ENCODE measurements around the genes BCL11A and XPO1.

GRCh38 chr2:55357195-55357928 lies 62.3 kb downstream of the CCDC88A start:
- RRBS, result no CpG with 5 or more reads among the region's 2 CpGs

DNA sequence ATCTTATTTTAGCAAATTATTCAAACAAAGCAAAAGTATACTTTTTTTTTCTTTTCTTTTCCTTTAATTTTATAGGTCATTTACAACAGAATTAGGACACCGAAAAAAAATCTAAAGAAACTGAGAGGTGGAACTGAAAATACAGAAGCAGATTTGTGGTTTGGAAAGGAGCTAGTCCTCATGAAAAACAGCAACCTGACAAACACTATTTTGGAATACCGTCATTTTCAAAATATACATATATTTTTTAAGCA lies 2.9 kb downstream of the CCDC88A start:
- RRBS, result no CpG with 5 or more reads among the region's 2 CpGs

GRCh38 chr2:55500183-55500481 lies 19.4 kb upstream of the CFAP36 start:
- RRBS, result no CpG with 5 or more reads among the region's 3 CpGs

- RRBS, result no CpG with 5 or more reads among the region's 4 CpGs
These were observed 11.3 kb downstream of the CFAP36 start for GRCh38 chr2:55530766-55531239.

GRCh38 chr2:55611161-55611969 lies 6.1 kb downstream of the PPP4R3B start:
- RRBS, result no CpG with 5 or more reads among the region's 9 CpGs

DNA sequence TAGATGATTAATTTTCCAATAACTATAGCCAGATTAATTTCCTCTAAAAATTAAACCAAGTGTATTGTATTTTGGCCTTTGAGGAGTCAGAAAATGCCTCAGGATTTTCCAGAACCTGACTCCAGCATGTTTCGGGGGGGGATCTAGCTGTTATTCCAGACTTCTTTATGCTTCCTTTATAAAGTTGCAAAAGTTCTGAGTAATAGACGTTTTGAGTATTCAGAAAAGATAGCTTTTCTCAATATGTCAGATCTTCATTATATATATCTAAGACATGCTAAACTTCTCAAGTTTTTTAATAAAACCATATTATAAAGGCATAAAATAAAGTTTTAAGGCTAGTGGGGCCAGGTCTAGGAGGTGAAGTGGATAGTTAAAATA lies 270.5 kb upstream of the FANCL start:
- RRBS, result no CpG with 5 or more reads among the region's 2 CpGs

DNA sequence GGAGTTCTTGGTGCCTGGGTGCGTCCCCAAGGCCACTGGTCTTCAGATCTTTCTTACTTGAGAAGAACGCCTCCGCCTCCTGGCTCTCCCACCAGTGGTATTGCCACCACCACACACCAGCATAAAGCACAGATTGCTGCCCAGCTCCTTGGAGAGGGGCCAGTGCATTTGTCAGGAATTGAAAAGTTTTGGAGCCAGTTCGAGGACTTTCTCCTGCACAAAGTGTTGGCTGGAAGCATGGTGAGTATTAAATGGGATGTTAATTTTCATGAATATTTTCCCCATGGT lies 684.5 kb upstream of the FANCL start:
- RRBS, result no CpG with 5 or more reads among the region's 4 CpGs

DNA sequence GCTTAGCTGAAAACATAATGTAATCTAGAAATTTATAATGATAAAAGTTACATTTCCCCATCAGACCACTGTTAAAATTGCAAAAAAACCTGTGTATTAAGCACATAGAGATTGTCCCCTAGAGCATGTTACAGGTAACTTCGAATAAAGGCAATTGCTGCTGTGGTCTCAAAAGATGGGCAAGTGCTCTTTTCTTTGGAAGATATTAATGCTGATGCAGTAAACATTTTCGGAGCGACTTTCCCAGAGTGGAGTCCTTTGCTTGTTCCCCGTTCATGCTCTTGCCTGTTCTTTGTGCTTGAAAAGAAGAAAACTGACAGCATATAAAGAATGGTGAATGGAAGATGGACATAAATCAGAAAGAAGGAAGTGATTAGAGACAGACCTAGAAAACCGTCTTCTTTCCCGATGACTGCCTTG lies 740.0 kb upstream of the FANCL start:
- RRBS, result no CpG with 5 or more reads among the region's 6 CpGs

DNA sequence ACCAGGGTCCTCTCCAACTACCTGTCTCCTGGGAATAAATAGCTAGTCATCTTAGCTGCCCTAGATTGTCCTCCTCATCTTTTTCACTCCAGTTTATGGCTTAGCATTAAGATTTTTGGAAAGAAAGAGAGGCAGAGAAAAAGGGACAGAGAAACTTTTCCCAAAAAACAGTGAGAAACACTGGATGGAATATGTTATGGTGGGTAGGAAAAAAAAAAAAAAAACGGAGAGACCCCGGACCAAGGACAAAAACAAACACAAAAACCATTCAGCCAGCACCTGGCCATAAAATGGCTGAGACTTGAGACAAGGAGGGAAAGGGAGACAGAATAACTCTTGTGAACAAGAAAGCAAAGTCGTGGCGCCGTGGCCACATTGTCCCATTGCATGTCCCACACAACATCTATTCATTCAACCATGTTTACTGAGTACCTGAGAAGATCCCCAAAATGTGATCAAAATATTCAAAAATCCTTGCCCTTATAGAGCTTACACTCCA lies 638.6 kb downstream of the BCL11A start:
- RRBS, result no CpG with 5 or more reads among the region's 5 CpGs

DNA sequence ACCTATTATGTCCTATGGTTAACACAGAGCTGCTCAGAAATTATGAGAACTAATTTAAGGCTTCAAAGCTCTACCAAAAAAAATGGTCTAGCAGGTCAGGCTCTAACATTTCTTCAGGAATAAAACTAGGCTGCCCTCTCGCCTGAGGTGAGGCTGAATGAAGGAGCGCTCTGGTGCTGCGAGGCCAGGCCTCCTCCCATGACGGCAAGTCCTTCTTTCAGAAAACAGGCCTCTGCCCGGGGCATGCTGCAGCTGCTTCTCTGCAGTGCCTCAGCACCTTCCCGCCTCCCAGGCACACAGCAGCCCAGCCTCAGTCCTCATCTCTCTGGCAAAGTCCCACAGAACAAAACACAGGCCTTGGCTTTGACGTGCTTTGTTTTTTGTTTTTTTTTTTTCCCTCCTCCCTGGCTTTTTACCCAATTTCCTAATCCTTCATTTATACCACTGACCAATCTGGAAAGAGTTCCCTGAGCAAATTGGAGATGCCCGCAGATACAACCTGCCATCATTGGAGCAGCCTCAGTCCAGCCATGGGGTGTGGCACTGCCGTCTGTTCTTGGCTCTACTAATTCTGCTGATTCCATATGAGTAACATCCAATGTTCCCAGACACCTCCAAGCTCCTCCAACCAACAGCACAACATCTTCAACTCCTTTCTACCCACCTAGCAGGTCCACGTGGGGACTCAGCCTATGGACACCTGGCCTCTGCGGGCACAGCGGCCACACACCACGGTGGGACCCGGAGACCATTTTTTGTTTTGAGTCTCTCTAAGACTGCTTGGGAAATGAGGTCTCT lies 74.7 kb downstream of the BCL11A start:
- RRBS, result no CpG with 5 or more reads among the region's 14 CpGs

GRCh38 chr2:60521711-60522252 lies 31.7 kb downstream of the BCL11A start:
- RRBS, result no CpG with 5 or more reads among the region's 6 CpGs

DNA sequence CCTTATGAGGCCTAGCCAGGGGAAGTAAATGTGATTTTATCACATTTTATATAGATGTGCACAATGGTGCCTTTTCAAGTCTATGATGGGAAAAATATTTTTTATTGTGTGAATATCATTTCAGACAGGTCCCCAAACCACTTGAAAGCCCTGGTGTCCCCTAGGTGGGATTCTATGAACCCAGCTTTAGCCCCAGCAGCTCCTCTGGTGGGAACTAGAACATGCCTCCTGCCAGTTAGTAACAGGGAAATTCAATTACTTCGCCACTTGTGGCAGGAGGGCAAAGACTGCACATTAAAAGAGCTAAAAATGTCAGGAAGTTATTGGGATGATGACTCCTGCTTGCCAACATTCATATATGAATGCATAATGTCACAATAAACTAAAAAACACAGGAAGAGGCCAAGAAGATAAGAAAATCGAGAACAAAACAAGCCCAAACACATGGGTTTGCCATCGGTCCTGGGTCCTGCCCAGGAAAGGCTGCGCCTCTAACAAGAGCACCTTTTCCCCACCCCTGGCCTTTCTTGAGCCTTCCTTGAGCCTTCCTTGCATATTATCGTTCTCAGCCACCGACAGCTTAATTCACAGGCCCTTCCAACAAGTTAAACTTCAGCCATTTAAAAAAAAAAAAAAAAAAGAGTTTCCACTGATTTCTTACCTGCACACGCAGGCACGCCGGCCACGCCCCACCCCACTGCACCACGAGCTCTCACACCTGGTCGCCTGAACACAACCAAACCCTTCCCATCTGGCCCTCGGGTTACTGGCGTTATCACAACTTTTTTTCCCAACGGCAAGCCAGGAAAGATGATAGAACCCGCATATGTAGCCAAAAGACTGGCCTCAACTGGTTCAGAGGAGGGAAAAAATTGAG lies 23.5 kb downstream of the BCL11A start:
- RRBS, result no CpG with 5 or more reads among the region's 16 CpGs

- RRBS, result 3% methylated on average over 17 of the region's 57 CpGs
These were observed at the start of gene BCL11A for GRCh38 chr2:60553517-60554258. Gene BCL11A (minus strand): TSS chr2:60553654.

DNA sequence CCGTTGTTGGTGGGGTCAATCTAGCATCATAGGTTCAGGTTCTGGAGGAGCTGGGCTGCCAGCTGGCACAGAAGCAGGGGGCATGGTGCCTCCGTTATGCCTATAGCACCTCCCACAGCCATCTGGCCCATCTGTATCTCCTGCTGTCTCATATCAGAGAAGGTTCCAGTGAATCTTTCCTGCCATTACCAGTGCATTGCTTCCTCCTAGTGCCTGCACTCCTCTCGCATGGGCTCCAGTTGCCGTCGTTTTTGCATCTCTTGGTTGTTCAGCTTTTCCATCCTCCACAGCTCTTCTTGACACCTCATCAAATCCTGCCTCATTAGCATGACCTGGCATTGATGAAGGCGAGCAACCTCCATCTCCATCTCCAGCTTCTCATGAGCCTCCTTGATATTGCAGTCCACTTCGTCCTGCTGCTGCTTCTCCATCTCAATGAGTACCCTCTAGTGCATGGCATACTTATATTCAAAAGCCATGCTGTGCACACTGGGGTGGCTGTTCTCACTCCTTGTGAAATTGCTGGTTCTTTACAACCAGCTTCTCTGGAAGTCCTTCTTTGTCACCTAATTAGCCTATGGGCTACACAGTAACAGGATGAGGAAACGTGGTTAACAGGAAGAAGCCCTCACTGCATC lies 55.7 kb downstream of the REL start:
- RRBS, result no CpG with 5 or more reads among the region's 8 CpGs

- RRBS, result no CpG with 5 or more reads among the region's 28 CpGs
These were observed 17.2 kb upstream of the C2orf74 start for GRCh38 chr2:61144737-61145331.

DNA sequence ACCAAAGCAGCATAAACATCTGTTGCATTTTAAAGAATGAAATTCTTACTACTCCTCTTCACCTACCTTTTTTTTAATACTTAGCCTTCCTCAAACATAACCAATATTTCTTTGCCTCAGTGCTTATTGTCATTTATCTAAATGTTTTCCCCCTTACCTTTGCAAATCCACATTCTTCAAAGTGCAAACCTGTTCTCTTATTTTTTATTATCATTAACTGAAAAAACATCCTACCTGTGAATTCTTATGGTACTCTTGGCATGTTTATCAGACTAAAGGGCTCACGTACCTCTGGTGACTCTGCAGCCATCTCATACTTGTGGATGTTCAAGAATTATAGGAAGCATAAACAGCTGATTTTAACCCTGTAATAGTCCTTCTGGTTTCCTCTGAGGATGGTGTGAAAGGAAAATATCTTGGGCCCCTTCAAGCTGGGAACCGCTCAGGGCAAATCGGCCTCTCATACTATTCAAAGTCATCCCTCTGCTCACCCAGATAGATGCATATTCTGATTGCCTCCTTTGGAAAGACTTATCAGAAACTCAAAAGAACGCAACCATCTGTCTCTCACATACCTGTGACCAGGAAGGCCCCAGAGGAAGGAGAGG lies 45.8 kb downstream of the C2orf74 start:
- RRBS, result no CpG with 5 or more reads among the region's 4 CpGs

- RRBS, result no CpG with 5 or more reads among the region's 6 CpGs
These were observed 104.6 kb downstream of the C2orf74 start for GRCh38 chr2:61266433-61267189.

GRCh38 chr2:61537673-61538412 lies at the start of gene XPO1:
Gene XPO1 (minus strand): TSS chr2:61538356.
- RRBS, result 1% methylated on average over 7 of the region's 39 CpGs

DNA sequence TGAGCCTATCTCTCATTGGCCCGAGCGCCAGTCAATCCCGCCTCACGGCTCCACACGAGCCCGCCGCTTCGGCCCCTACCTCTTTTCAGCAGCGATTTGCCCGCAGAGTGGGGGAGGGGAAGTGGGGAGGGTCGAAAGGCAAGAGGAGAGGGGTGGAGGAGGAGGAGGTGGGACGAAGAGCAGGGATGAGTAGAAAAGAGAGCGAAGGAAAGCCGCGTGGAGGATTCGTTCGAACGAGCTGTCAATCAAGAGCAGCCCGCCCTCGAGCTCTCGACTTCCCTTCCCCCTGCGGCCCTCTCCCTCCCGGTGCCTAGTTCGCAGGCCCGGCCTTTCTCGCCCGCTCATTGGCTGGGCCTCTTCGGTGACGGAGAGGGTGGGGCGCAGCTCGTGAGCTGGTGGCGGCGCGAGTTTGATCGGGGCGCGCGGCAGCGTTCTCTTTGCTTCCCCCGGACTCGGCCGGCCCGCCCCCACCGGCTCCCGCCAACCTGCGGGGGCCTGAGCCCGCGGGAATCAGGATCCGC lies 317 bp upstream of the XPO1 start:
- RRBS, result no CpG with 5 or more reads among the region's 49 CpGs